Metastatic Liver Carcinoma in the Lung (tissue), 2 donors: ENCODE data around the gene CCDC187.

GRCh38 chr9:134648822-134649831 is 7.5 kb downstream of the COL5A1 start:
- PRO-cap, 2 experiments = no peak in any of the 2 experiments

DNA sequence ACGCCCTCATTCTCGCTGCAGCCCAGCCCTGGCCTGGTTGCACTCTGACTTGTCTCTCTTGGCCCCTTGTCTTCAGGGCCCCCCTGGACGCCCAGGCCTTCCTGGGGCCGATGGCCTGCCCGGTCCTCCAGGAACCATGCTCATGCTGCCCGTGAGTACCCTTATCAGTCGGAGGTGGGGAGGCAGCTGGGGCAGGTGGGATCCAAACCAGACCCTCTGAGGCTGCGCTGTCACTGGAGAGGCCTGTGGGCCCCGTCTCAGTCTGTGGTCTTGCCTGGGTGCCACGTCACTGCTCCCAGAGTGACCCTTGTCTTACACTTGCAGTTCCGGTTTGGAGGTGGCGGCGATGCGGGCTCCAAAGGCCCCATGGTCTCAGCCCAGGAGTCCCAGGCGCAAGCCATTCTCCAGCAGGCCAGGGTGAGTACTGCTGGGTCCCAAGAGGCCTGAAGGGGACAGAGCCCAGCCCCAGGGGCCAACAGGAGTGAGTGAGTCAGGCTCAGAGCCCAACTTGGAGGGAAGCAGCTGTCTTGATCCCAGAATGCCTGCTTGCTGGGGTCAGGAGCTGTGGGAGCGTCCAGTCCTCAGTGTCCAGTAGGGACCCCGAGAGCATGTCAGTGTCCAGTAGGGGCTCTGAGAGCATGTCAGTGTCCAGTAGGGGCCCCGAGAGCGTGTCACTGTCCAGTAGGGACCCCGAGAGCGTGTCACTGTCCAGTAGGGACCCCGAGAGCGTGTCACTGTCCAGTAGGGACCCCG is 109.0 kb downstream of the COL5A1 start:
- PRO-cap, 2 experiments = no peak in any of the 2 experiments

DNA sequence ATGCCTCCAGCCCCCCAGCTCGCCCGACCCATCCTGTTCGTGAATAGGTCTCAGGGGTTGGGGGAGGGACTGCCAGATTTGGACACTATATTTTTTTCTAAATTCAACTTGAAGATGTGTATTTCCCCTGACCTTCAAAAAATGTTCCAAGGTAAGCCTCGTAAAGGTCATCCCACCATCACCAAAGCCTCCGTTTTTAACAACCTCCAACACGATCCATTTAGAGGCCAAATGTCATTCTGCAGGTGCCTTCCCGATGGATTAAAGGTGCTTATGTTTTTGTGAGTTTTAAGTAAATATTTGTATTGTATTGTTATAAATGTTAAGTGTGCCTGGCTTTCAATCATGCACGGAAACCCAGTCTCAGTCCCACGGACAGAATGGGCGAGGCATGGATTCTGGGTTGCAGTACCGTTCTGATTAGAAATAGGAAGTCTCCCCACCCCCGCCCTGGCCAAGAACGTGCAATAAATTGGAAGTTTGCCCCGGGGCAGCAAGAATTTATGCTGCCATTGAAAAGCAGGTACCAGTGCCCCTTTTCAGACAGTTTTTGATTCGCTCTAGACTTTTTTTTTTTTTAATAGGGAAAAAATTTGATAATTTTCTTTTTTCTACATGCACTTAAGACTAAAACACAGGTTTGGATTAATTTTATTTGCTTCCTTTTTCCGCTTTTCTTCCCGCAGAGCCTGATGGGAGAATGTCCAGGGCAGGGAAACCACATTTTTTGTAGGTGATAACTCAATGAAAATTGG is 37.8 kb upstream of the FCN2 start:
- PRO-cap, 2 experiments = peak in 1 of 2 experiments; most common minus-strand start position 577 of the sequence (in 1)

GRCh38 chr9:134944417-134944991 is 26.8 kb upstream of the FCN1 start:
- PRO-cap, 2 experiments = no peak in any of the 2 experiments

GRCh38 chr9:135471674-135472510 is 7.7 kb upstream of the PPP1R26 start:
- PRO-cap, 2 experiments = no peak in any of the 2 experiments

DNA sequence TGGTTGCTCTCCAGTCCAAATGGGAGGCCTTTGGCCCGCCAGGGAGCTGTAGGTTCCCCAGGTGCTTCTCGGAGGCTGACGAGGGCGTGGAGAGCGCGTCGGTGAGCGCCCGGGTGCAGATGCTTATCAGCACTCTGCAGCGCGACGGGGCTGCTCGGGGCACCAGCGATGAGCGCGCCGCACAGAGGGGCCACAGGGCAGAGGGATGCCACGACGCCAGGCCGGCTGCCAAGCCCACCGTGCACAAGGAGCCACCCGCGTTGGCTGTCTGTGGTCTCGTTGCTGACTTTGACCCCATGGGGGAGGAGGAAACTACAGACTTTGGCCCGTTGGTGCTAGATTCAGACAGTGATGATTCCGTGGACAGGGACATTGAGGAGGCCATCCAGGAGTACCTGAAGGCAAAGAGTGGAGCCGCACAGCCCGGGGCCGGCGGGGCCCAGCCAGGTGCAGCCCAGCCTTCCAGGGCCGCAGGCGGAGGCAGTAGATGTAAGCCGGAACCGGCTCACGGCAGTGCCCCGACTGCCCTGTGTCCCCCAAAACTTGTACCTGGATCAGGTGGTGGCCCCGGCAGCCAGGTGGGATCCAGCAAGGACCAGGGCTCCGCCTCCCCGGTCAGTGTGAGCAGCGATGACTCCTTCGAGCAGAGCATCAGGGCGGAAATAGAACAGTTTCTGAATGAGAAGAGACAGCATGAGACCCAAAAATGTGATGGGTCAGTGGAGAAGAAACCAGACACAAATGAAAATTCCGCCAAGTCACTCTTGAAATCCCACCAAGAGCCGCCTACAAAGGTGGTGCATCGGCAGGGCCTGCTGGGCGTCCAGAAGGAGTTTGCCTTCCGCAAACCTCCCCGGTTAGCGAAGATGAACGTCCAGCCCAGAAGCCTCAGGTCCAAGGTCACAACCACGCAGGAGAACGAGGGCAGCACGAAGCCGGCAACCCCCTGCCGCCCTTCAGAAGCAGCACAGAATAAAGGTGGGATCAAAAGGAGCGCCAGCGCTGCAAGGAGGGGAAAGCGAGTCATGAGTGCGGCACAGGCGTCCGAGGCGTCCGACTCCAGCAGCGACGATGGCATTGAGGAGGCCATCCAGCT is 5.3 kb downstream of the PPP1R26 start:
- PRO-cap, 2 experiments = no peak in any of the 2 experiments

DNA sequence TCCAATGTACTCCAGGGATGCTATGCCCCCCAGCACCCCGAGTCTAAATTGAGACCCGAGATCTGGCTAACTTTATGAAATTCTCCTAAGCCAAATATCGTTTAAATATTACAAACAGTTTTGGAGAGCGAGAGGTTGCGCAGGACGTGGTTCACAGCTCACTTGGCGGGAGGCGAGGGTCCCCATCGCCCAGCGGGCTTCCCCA is 358 bp upstream of the MRPS2 start:
- PRO-cap, 2 experiments = no peak in any of the 2 experiments

- PRO-cap, 2 experiments = no peak in any of the 2 experiments
Observed at GRCh38 chr9:135906263-135906475, 1.2 kb downstream of the CAMSAP1 start.

GRCh38 chr9:135926668-135927449 is 19.5 kb upstream of the CAMSAP1 start:
- PRO-cap, 2 experiments = no peak in any of the 2 experiments

- PRO-cap, 2 experiments = no peak in any of the 2 experiments
Observed at GRCh38 chr9:135939416-135940139, 21.6 kb downstream of the UBAC1 start.

DNA sequence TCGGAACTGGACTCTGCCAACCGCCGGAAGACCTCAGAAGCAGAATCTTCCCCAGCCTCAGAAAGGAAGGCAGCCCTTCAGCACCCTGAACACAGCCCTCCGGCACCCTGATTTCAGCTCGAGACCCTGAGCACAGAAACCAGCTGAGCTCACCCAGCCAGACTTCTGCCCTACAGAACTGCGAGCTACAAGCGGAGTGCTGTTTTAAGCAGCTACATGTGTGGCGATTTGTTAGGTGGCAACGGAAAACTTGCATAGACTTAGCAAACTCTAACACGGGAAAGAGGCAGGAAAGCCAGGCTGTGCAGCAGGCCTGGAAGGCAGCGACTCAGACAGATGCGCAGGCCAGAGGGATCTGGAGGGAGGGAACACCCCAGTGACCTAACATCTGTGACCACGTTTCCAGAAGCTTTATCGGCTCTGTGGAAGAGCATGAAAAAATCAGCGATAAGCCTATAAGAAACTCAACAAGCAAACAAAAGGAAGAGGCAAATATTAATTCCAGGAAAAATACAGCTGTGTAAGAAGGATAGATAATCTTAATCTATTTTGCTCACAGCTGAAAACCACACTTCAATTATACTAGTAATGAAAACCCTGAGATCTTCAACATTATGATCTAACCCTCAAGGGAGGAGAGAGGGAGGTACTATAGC is 11.0 kb downstream of the UBAC1 start:
- PRO-cap, 2 experiments = no peak in any of the 2 experiments

DNA sequence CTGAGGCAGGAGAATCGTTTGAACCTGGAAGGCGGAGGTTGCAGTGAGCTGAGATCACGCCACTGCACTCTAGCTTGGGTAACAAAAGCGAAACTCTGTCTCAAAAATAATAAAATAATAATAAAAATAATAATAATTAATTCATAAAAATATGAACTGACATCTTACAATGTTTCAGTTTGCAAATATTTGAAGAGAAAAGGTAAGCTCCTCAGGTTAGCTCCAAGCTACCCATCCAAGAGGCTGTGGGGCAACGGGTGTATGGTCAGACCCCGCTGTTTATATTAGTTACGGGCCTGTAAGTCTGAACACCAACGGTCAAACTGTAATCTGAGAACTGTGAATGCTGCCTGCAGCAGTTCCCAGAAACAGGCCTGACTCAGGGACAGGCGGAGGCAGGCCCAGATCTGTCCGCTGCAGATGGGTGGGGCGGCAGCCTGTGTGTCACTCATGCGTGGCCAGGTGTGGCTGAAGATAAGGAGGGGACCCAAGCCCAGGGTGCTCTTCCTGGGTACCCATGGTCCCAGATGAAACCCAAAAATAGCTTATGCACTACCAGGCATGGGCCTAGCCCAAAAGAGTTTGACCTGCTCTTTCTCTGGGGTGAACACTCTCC is 9.4 kb downstream of the UBAC1 start:
- PRO-cap, 2 experiments = no peak in any of the 2 experiments

DNA sequence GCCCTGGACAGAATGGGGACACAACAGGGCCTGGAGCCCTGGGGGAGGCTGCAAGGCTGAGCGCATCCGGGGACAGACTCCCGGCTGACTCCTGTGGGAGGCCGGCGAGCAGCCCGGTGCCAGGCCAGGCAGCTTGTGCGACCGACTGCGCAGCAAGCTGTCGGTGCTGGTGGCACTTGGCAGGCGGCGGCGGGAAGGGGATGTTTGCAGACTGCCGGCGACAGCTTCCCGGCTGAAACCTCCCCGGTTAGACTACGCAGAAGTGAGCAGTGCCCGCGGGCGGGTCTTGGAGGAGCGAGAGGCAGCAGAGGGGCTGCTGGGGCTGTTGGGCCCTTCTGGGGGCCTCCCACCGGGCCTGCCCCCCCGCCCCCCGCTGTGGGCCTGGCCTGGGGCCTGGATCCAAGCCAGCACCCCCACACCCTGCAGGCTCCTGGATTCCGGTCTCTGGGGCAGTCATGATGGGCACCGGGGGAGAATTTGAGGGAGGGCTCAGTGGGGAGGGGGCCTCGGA is 28.8 kb upstream of the UBAC1 start:
- PRO-cap, 2 experiments = peak in 1 of 2 experiments; most common plus-strand start position 269 of the sequence (in 1)

- PRO-cap, 2 experiments = no peak in any of the 2 experiments
Observed at GRCh38 chr9:135994043-135994826, 33.1 kb upstream of the UBAC1 start.

DNA sequence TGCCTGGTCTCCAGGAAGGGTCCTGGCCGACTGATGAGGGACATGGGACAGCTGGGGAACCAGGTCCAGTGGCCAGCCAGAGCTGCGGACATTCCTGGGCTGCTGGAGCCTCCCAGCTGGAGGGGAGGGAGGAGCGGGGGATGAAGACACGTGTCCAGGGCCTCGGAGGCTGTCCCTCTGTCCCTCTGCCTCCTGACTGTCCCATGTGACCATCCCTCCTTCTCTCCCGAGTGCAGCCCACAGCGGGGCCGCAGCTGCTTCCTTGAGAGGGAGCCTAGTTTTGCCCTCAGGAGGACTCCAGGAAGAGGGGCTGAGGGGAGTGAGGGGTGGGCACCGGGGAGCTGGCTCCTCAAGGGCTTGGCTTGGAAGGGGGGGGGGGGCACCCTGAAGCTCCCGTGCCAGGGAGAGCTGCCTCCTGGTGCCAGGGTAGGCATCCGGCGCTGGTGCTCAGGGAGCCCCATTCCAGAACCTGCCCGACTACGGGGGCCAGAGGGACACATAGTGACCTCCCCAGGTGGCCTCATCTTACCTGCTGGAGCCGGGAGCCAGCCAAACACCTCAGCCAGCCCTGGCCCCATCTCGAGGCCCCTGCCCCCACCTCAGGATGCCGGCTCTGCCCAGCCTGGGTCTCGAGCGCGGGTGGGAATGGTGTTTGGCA is 41.9 kb upstream of the UBAC1 start:
- PRO-cap, 2 experiments = no peak in any of the 2 experiments

- PRO-cap, 2 experiments = no peak in any of the 2 experiments
Observed at GRCh38 chr9:136098764-136099260, 3.7 kb upstream of the NACC2 start.

DNA sequence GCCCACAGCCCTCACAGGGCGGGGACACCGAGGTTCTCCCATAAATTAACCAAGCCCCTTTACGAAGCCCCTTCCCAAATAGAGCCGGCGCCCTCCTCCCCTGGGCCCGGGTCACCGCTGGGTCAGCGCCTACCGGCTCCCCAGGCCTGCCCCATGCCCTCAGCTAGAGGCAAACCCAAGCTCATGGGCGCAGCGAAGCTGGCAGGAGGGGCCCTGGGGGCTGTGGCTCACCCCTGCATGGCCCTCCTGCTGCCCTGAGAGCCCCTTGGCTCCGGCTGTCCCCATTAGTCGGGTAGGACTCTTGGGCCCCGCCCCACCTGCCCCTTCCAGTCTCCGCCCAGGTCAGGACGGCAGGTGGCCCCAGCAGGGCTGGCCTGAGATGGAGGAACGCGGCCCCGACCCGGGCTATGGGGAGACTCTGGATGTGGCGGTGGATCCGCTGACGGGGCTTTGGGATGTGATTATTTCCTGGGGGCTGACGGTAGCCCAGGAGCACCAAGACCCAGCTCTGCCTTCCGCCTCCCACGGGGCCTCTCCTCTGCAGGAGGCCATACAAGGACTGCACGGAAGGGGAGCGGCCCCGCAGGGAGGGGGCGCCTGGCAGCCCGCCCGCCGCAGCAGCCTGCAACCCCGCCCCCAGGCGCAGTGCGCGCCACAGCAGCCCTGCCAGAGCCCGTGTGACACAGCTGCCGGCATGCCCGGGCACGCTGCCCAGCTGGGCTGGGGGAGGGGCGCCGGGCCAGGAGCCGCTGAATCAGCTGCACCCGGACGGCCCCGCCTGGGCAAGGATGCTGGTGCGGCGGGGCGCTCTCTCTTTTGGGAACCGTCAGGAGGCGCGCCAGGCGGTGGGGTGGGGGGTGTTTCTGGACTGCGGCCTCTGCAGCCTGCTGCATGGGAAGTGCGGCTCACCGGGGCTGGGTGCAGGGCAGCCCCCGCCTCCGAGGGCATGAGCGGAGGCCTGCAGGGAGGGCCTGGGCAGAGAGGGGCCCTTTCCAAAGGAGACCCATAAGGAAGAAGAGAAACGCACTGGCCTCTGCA is 9.2 kb downstream of the TMEM250 start:
- PRO-cap, 2 experiments = peak in 2 of 2 experiments; most common plus-strand start position 353 of the sequence (in 1); most common minus-strand start position 277 of the sequence (in 1)

DNA sequence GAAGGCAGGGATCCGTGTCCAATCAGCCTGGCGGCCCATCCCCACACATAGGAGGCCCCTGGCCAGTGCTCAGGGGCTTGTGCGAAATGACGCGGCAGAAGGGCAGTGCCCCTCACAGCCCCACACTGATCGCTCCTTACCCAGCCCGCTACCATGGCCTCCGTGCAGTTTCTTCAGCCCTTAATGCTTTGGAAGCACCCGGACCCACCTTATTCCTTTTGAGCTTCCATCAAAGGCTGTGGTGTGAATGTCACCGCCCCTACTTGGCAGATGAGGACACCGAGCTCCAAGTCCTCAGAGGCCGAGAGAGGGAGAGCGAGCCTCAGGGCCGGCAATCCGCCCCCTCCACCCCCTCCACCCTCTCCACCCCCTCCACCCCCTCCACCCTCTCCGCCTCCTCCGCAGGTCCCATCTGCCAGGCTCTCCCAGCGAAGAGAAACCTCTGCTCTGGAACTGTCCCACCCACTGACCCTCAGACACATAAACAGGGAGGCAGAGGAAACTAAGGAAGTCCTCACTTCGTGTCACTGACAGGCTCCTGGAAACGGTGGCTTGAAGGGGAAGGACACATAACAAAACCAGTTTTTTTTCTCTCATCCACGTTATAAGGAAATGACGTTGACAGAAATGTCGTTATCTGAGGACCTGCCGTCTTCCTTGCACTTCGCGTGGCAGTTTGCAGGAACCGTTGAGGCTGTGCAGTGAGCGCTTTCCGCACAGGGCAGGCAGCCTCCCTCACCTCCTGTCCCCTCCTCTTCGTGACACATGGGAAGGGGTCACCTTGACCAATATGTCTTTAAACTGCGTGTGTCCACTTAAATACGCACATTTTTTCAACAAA is 13.9 kb downstream of the QSOX2 start:
- PRO-cap, 2 experiments = peak in 1 of 2 experiments; most common plus-strand start position 674 of the sequence (in 1); most common minus-strand start position 540 of the sequence (in 1)

GRCh38 chr9:136303990-136304592 is at the start of gene CCDC187:
CCDC187 (minus strand) TSS chr9:136304094.
- PRO-cap, 2 experiments = no peak in any of the 2 experiments

GRCh38 chr9:136361639-136362174 is 1.8 kb downstream of the DNLZ start:
- PRO-cap, 2 experiments = no peak in any of the 2 experiments